ENCODE measurements around a stretch of chr10.

- RAMPAGE, long total RNA = no peak
- RRBS = no CpG with 5 or more reads among the region's 6 CpGs
PRO-cap:
- standard = no peak
- CoPRO, capped RNA only, 2 experiments = no peak in any of the 2 experiments
- CoPRO, capped and uncapped RNA, 2 experiments = no peak in any of the 2 experiments
- CoPRO, uncapped RNA only, 2 experiments = no peak in any of the 2 experiments
CAGE:
- cytosol, long polyA plus RNA = no peak
- long polyA plus RNA = no peak
- nucleolus, long total RNA = no peak
- nucleus, long polyA plus RNA = no peak
Measured at GRCh38 chr10:28196613-28197342, 106.1 kb downstream of the MPP7 start.

DNA sequence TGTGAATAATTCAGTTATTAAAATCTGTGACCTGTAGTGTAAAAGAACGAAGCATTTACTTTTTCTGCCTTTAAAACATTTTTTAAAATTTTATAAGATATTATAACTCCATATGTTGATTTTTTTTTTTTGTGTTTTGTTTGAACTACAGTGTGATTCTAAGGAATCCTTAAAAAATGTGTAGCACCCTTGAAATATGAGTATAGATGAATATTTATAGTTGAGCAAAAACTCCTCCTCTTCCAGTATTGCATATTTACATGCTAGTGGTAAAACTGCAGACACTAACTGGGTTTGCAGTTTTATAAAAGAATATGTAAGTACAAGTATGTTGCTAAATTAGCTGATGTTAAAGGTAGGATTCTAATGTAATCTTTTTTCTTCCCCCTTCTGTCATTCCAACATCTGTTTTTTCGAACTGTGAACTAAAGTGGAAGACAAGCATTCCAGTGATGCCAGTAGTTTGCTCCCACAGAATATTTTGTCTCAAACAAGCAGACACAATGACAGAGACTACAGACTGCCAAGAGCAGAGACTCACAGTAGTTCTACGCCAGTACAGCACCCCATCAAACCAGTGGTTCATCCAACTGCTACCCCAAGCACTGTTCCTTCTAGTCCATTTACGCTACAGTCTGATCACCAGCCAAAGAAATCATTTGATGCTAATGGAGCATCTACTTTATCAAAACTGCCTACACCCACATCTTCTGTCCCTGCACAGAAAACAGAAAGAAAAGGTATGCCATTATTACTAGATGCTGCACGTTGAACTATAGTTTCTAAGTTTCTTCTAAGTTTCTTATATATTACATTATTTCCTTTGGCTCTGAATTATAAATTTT is 62.6 kb downstream of the WAC start:
- RAMPAGE, long total RNA = no peak
- RRBS = no CpG with 5 or more reads among the region's 5 CpGs
PRO-cap:
- standard = no peak
- CoPRO, capped RNA only, 2 experiments = no peak in any of the 2 experiments
- CoPRO, capped and uncapped RNA, 2 experiments = no peak in any of the 2 experiments
- CoPRO, uncapped RNA only, 2 experiments = peak in 1 of 2 experiments; most common plus-strand start position 428 of the sequence (in 1)
CAGE:
- cytosol, long polyA plus RNA = no peak
- long polyA plus RNA = no peak
- nucleolus, long total RNA = no peak
- nucleus, long polyA plus RNA = no peak

DNA sequence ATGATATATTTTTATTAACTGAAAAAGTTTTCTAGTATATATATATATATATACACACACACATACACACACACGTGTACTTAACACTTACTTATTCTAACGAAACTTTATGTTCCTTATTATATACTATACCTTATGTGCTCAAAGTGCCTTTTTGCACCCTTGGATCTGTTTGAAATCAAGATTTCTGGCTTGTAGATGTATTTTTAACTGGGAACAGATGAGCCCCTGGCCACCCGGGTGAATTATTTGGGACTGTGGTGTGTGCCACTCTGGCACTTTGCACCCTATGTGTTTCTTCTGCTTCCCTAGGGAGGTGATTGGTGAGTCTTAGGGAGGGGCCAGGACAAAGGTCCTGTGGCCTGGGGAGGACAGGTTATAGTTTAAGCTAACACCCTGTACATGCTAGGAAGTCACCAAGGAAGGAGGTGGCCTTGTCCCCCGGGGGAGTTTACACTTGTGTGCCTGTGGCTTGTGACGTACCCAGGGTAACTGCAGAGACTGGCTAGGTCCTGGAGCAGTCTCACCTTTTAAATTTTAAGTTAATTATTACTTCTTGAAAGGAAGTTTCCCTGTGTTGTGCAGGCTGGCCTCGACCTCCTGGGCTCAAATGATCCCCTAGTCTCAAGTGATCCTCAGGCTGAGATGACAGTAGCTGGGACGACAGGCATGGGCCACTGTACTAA is 196.2 kb downstream of the BAMBI start:
- RAMPAGE, long total RNA = no peak
- RRBS = no CpG with 5 or more reads among the region's 7 CpGs
PRO-cap:
- standard = no peak
- CoPRO, capped RNA only, 2 experiments = no peak in any of the 2 experiments
- CoPRO, capped and uncapped RNA, 2 experiments = no peak in any of the 2 experiments
- CoPRO, uncapped RNA only, 2 experiments = no peak in any of the 2 experiments
CAGE:
- cytosol, long polyA plus RNA = no peak
- long polyA plus RNA = no peak
- nucleolus, long total RNA = no peak
- nucleus, long polyA plus RNA = no peak

- RAMPAGE, long total RNA = no peak
- RRBS = no CpG with 5 or more reads among the region's 7 CpGs
PRO-cap:
- standard = unidirectional peak, minus-strand start at chr10:28896164
- CoPRO, capped RNA only, 2 experiments = no peak in any of the 2 experiments
- CoPRO, capped and uncapped RNA, 2 experiments = no peak in any of the 2 experiments
- CoPRO, uncapped RNA only, 2 experiments = no peak in any of the 2 experiments
CAGE:
- cytosol, long polyA plus RNA = no peak
- long polyA plus RNA = no peak
- nucleolus, long total RNA = no peak
- nucleus, long polyA plus RNA = no peak
Measured at GRCh38 chr10:28896113-28896375, 218.7 kb downstream of the BAMBI start.

DNA sequence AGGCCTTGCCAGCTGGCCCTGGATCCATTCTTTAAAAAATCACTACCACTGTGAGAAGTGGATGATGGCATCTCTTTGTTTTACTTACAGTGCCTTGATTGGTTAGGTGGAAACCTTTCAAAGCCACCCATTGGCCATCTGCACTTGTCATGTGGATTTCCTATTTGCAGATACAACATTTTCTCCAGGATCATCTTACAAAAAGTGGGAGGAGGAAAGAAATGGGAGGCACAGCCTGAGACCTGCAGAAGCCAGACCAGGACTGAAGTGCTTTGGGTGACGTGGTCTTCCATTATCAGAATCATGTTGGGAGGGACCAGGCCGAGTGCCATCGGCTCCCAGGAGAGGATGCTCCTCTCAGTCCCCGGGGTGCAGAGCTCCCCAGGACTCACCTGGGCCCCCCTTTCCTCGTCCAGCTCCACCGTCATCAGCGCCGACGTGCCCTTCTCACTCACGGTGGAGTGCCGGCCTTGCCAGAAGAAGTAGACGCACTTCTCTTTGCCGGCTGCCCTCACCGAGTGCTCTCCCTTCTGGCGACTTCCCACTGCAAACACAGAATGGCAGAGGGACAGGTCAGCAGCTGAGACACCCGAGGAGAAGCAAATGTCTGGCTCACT is 161.2 kb downstream of the SVIL start:
- RAMPAGE, long total RNA = no peak
- RRBS = 24% methylated on average over 6 of the region's 16 CpGs
PRO-cap:
- standard = no peak
- CoPRO, capped RNA only, 2 experiments = no peak in any of the 2 experiments
- CoPRO, capped and uncapped RNA, 2 experiments = no peak in any of the 2 experiments
- CoPRO, uncapped RNA only, 2 experiments = no peak in any of the 2 experiments
CAGE:
- cytosol, long polyA plus RNA = no peak
- long polyA plus RNA = no peak
- nucleolus, long total RNA = no peak
- nucleus, long polyA plus RNA = no peak

- RAMPAGE, long total RNA = no peak
- RRBS = no CpG with 5 or more reads among the region's 12 CpGs
PRO-cap:
- standard = no peak
- CoPRO, capped RNA only, 2 experiments = no peak in any of the 2 experiments
- CoPRO, capped and uncapped RNA, 2 experiments = no peak in any of the 2 experiments
- CoPRO, uncapped RNA only, 2 experiments = no peak in any of the 2 experiments
CAGE:
- cytosol, long polyA plus RNA = no peak
- long polyA plus RNA = no peak
- nucleolus, long total RNA = no peak
- nucleus, long polyA plus RNA = no peak
Measured at GRCh38 chr10:29646316-29647145, 11.8 kb upstream of the SVIL start.

DNA sequence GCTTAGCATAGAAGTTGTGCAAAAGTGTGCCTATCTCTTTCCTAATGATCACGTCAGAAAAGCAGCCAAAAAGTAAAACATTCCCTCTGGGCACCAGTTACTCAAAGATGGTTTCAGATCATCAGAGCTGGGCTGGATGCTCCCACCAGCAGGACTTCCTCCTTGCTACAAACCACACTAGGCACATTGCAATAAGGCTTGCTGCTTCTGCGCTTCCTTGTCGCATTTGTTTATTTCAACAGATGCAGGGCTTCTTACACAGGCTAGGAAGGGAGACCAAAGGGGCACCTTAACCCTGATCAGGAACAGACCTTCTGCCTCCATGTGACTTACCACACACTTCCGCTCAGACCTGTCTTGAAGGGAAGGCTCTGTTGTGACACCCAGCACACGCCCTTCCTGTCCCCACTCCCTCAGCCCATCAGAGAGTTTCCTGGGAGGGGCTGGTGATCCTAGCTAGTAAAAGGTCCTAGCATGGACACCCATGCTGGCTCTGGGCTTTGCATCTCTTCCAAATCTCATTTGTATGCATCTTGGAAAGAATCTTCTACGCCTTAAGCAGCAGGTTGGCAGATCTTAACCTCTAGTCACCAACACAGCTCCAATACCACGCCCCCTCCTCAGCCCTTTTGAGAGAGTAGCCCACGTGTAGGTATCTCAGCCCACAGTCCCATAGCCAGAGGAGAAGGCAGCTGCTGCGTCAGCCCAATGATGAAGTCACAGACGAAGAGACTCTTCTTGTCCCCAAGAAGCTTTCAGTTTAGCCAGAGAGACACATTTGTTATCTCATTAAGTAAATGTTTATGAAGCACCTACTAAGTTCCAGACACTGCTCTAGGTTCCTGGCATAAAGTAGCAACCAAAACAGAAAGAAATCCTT is 47.1 kb upstream of the SVIL start:
- RAMPAGE, long total RNA = no peak
- RRBS = no CpG with 5 or more reads among the region's 10 CpGs
PRO-cap:
- standard = no peak
- CoPRO, capped RNA only, 2 experiments = no peak in any of the 2 experiments
- CoPRO, capped and uncapped RNA, 2 experiments = no peak in any of the 2 experiments
- CoPRO, uncapped RNA only, 2 experiments = no peak in any of the 2 experiments
CAGE:
- cytosol, long polyA plus RNA = no peak
- long polyA plus RNA = no peak
- nucleolus, long total RNA = no peak
- nucleus, long polyA plus RNA = no peak

DNA sequence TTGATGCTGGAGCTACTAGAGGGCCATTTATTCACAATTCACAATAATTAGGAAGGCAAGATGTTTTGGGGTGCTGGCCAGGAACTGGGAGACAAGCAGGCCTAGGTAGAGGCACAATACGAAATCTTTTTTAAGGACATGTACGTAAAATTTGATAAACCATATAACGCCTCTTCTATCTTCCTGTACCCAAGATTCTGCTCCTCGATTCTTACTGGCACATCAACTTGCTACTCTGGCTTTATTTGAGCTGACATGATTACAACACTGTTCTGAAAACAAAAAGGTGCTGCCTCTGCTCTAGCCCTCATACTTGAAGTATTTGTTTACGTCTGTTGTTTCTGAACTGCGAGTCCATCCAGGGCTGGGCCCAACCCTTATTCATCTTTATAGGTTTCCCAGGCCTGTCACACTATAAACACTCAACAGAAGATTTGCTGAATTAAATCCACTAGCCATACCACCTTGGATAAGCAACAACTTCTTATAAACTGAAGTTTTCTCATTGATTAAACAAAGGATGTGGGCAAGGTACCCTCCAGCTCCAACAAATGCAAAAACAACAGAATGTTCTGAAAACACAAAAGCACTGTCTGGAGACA is 96.2 kb upstream of the SVIL start:
- RAMPAGE, long total RNA = no peak
- RRBS = no CpG with 5 or more reads among the region's 6 CpGs
PRO-cap:
- standard = no peak
- CoPRO, capped RNA only, 2 experiments = no peak in any of the 2 experiments
- CoPRO, capped and uncapped RNA, 2 experiments = no peak in any of the 2 experiments
- CoPRO, uncapped RNA only, 2 experiments = no peak in any of the 2 experiments
CAGE:
- cytosol, long polyA plus RNA = no peak
- long polyA plus RNA = no peak
- nucleolus, long total RNA = no peak
- nucleus, long polyA plus RNA = no peak

- RAMPAGE, long total RNA = no peak
- RRBS = no CpG with 5 or more reads among the region's 6 CpGs
PRO-cap:
- standard = no peak
- CoPRO, capped RNA only, 2 experiments = no peak in any of the 2 experiments
- CoPRO, capped and uncapped RNA, 2 experiments = no peak in any of the 2 experiments
- CoPRO, uncapped RNA only, 2 experiments = no peak in any of the 2 experiments
CAGE:
- cytosol, long polyA plus RNA = no peak
- long polyA plus RNA = no peak
- nucleolus, long total RNA = no peak
- nucleus, long polyA plus RNA = no peak
Measured at GRCh38 chr10:29740696-29741335, 106.0 kb upstream of the SVIL start.

- RAMPAGE, long total RNA = no peak
- RRBS = no CpG with 5 or more reads among the region's 5 CpGs
PRO-cap:
- standard = no peak
- CoPRO, capped RNA only, 2 experiments = no peak in any of the 2 experiments
- CoPRO, capped and uncapped RNA, 2 experiments = no peak in any of the 2 experiments
- CoPRO, uncapped RNA only, 2 experiments = no peak in any of the 2 experiments
CAGE:
- cytosol, long polyA plus RNA = no peak
- long polyA plus RNA = no peak
- nucleolus, long total RNA = no peak
- nucleus, long polyA plus RNA = no peak
Measured at GRCh38 chr10:29782408-29782743, 147.6 kb upstream of the SVIL start.

- RAMPAGE, long total RNA = no peak
- RRBS = no CpG with 5 or more reads among the region's 1 CpG
PRO-cap:
- standard = no peak
- CoPRO, capped RNA only, 2 experiments = no peak in any of the 2 experiments
- CoPRO, capped and uncapped RNA, 2 experiments = no peak in any of the 2 experiments
- CoPRO, uncapped RNA only, 2 experiments = no peak in any of the 2 experiments
CAGE:
- cytosol, long polyA plus RNA = no peak
- long polyA plus RNA = no peak
- nucleolus, long total RNA = no peak
- nucleus, long polyA plus RNA = no peak
Measured at GRCh38 chr10:29830835-29831142, 196.0 kb upstream of the SVIL start.

DNA sequence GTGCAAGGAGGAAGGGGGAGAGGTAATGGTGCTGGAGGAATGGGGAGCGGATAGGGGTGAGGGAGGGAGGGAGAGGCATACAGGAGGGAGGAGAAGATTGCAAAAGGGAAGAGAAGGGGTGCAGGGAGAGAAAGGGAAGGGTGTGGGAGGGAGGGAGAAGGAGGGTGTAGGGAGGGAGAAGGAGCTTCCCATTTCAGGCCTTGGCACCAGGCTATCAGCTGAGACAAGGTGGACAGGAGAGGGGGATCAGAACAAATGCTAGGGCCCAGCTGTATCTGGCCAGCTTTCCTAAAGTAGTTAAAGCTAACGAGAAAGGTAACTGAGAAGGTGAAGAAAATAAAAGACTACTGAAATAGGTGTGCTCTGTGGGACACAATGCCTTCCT is 204.2 kb upstream of the SVIL start:
- RAMPAGE, long total RNA = no peak
- RRBS = no CpG with 5 or more reads among the region's 2 CpGs
PRO-cap:
- standard = no peak
- CoPRO, capped RNA only, 2 experiments = no peak in any of the 2 experiments
- CoPRO, capped and uncapped RNA, 2 experiments = no peak in any of the 2 experiments
- CoPRO, uncapped RNA only, 2 experiments = no peak in any of the 2 experiments
CAGE:
- cytosol, long polyA plus RNA = no peak
- long polyA plus RNA = no peak
- nucleolus, long total RNA = no peak
- nucleus, long polyA plus RNA = no peak

DNA sequence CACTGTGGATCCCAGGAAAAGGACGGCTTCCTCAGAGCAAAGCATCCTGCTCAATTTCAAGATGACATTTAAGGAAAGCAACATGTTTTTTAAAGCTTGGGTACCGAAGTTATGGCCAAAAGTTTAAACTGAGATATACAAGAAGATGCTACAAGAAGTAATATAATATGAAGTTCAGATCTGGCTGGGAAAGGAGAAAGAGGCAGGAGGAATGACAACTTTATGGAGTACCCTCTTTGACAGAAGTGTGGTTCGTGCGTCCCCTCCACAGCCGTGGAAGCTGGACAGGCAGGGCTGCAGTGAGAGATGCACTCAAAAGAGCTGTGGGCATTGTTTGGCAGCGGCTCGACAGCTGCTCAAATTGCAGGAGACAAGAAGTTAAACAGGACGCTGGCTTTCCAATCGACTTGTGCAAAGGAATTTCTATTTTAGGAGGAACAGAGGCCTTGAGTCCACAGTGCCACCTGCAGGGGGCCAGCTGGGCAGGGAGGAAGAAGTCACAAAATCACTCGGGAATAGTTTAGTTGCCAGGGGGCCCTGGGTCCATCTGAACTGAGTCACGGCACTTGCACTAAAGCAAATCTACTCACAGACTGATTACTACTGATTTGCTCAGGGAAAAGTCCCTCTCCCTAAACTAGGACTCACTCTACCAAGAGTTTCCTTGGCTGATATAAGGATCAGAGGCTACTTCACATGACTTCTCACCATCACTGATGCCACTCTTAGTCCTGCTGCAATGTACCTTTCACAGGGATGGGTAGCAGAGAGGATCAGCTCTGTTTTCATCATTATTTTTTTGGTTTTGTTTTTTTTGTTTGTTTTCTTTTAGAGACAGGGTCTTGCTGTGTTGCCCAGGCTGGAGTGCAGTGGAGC is 201.0 kb downstream of the JCAD start:
- RAMPAGE, long total RNA = no peak
- RRBS = no CpG with 5 or more reads among the region's 11 CpGs
PRO-cap:
- standard = unidirectional peak, minus-strand start at position 274 of the sequence
- CoPRO, capped RNA only, 2 experiments = no peak in any of the 2 experiments
- CoPRO, capped and uncapped RNA, 2 experiments = no peak in any of the 2 experiments
- CoPRO, uncapped RNA only, 2 experiments = no peak in any of the 2 experiments
CAGE:
- cytosol, long polyA plus RNA = no peak
- long polyA plus RNA = no peak
- nucleolus, long total RNA = no peak
- nucleus, long polyA plus RNA = no peak

- RAMPAGE, long total RNA = no peak
- RRBS = no CpG with 5 or more reads among the region's 11 CpGs
PRO-cap:
- standard = no peak
- CoPRO, capped RNA only, 2 experiments = no peak in any of the 2 experiments
- CoPRO, capped and uncapped RNA, 2 experiments = no peak in any of the 2 experiments
- CoPRO, uncapped RNA only, 2 experiments = no peak in any of the 2 experiments
CAGE:
- cytosol, long polyA plus RNA = no peak
- long polyA plus RNA = no peak
- nucleolus, long total RNA = no peak
- nucleus, long polyA plus RNA = no peak
Measured at GRCh38 chr10:29877686-29878416, 181.5 kb downstream of the JCAD start.

- RAMPAGE, long total RNA = no peak
- RRBS = no CpG with 5 or more reads among the region's 8 CpGs
PRO-cap:
- standard = no peak
- CoPRO, capped RNA only, 2 experiments = no peak in any of the 2 experiments
- CoPRO, capped and uncapped RNA, 2 experiments = no peak in any of the 2 experiments
- CoPRO, uncapped RNA only, 2 experiments = no peak in any of the 2 experiments
CAGE:
- cytosol, long polyA plus RNA = no peak
- long polyA plus RNA = no peak
- nucleolus, long total RNA = no peak
- nucleus, long polyA plus RNA = no peak
Measured at GRCh38 chr10:29994693-29995406, 64.5 kb downstream of the JCAD start.

DNA sequence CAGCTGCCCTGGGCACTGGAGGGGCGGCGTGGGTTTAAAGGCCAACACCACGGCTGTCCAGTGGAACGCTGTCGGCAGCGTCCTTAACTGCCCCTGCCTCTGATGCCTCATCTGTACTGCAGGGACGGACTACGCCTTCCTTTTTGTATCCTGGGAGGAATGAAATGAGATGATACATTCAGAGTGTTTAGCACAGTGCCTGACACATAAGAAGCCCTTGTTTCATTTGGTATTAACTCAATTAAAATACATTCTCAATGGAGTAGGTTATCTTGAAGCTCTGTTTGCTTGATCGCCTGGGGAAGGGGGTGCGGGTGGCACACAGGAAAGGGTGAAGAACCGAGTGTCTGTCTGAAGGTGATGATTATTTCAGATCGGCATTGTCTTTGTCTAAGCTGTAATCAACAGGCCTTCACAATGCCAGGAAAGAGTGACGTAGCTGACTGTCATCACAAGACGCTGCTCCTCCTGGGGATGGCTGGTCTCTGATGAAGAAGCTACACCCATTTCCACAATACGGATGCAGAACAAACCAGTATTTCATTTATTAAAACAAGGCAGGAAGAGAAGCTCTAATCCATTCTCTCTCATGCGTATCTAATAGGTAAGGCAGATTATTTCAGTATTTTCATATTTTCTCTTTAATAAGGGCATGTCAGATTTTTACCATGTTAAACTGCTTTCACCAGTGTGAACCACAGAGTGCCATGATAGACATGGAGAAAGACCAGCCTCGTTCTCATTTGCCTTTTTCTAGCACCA is 19.4 kb downstream of the JCAD start:
- RAMPAGE, long total RNA = no peak
- RRBS = no CpG with 5 or more reads among the region's 17 CpGs
PRO-cap:
- standard = no peak
- CoPRO, capped RNA only, 2 experiments = no peak in any of the 2 experiments
- CoPRO, capped and uncapped RNA, 2 experiments = no peak in any of the 2 experiments
- CoPRO, uncapped RNA only, 2 experiments = no peak in any of the 2 experiments
CAGE:
- cytosol, long polyA plus RNA = no peak
- long polyA plus RNA = no peak
- nucleolus, long total RNA = no peak
- nucleus, long polyA plus RNA = no peak

GRCh38 chr10:30368035-30368738 is 19.1 kb upstream of the MTPAP start:
- RAMPAGE, long total RNA = no peak
- RRBS = no CpG with 5 or more reads among the region's 23 CpGs
PRO-cap:
- standard = no peak
- CoPRO, capped RNA only, 2 experiments = no peak in any of the 2 experiments
- CoPRO, capped and uncapped RNA, 2 experiments = no peak in any of the 2 experiments
- CoPRO, uncapped RNA only, 2 experiments = no peak in any of the 2 experiments
CAGE:
- cytosol, long polyA plus RNA = no peak
- long polyA plus RNA = no peak
- nucleolus, long total RNA = no peak
- nucleus, long polyA plus RNA = no peak

- RAMPAGE, long total RNA = no peak
- RRBS = no CpG with 5 or more reads among the region's 6 CpGs
PRO-cap:
- standard = no peak
- CoPRO, capped RNA only, 2 experiments = no peak in any of the 2 experiments
- CoPRO, capped and uncapped RNA, 2 experiments = no peak in any of the 2 experiments
- CoPRO, uncapped RNA only, 2 experiments = no peak in any of the 2 experiments
CAGE:
- cytosol, long polyA plus RNA = no peak
- long polyA plus RNA = no peak
- nucleolus, long total RNA = no peak
- nucleus, long polyA plus RNA = no peak
Measured at GRCh38 chr10:30422167-30422713, 11.7 kb upstream of the MAP3K8 start.

All from K562 (cell line).